ENCODE data around the gene ZFAND5.

DNA sequence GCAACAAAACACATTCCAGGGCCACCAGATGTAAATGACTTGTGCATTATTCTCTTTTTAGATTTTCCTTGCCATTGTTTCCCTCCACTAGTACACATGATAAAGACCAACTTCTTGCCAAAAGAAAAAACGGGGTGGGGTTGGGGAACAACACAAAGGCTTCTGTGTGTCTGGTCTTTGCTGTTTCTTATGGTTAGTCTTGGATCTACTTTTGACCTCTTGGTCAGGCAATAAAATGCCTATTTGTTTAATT lies 56.6 kb upstream of the KLF9 start:
- PRO-cap: no peak

- PRO-cap: no peak
These were observed 60.0 kb upstream of the KLF9 start for GRCh38 chr9:70474181-70475215.

DNA sequence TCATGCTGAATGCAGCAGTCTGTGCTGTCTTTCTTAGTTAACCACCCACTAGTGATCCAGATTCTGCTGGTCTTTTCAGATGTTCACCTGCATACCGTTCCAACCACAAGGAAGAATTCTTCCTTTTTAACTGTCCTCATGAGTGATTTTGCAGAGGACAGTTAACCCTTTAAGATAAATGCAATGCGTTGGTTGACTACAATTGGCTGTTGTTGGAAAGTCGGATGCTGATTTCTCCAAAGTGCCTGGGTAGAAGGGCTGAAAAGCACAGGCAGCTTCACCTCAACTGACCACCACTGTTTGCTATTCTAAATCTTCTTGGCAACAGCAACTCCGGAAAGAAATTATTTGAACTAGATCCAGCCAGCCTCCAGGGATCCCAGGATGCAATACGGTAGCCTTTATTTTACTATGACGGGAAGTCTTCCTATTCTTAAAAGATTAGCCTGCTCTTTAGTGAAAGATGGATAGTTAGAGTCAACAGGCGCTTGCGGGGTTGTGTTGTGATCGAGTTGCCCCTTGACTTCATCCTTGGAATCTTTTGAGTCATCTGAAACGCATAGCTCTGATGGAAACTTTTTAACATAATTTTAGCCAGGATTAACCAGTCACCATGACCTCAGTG lies 78.5 kb upstream of the KLF9 start:
- PRO-cap: no peak

DNA sequence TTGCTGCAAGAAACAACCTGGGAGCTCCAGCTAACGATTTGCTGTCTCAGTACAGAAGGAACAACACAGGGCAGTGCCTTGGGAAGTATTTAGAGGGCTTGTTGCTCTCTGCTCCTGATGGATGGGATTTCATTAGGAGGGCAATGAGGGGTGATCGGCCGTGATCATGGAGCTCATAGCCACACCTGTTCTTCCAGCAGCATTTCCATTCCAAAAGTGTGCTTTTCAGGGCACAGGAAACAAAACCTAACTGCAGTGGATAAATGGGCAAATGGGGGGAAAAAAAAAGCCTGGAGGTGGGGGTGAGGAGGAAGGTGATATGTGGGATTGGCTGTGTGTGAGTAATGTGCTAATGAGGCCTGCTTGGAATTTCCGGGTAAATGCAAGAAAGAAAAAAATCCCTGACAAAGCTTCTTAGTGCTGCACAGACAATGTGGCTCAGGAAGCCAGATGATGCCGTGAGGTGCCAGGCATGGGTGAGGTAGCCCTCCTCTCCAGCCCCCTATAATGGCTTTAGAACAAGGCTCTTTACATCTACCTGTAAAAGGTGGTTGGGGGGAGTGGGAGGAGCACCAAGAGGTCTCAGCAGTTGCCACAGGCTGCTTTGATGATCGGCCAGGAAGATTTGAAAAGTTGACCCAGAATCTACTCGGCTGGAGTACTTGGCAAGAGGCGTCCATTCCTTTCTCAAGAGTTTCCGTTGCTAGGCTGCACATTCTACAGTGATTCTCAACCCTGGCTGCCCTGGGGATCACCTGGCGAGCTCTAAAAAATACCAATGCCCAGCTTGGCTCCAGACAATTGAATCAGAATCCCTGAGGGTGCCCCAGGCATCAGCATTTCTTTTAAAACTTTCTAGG lies 139.6 kb upstream of the KLF9 start:
- PRO-cap: no peak

DNA sequence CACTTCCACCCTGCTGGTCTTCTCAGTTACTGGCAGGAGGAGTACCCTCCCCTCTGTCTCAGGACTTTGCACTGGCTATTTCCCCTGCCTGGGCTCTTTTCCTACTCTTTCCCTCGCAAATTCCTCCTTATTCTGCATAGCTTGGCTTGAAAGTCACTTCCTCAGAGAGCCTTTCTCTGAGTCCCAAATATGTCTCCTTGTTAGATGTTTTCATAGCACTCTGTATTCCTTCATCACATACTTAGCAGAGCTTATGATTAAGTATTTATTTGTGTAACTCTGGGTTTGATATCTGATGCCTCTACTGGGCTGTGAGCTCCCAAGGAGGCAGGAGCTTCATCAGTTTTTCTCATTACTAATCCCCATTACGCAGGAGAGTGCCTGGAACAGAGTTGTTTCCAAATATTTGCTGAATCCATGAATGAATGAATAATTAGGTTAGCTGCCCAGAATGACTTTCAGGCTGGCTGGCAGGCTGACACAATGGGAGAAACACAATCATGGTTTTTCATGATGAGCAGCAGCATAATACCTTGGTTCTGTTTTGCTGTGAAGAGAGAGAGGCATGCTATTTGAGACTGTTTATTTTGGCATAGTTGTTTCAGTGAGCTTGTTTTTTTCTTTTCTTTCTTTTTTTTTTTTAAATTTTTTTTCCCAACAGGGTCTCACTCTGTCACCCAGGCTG lies 160.0 kb upstream of the KLF9 start:
- PRO-cap: no peak

- PRO-cap: no peak
These were observed 175.4 kb upstream of the KLF9 start for GRCh38 chr9:70589551-70590500.

- PRO-cap: no peak
These were observed 180.1 kb upstream of the KLF9 start for GRCh38 chr9:70594581-70594916.

- PRO-cap: no peak
These were observed 252.6 kb downstream of the TRPM3 start for GRCh38 chr9:70868419-70869639.

- PRO-cap: no peak
These were observed 87.6 kb downstream of the CEMIP2 start for GRCh38 chr9:71680598-71681138.

DNA sequence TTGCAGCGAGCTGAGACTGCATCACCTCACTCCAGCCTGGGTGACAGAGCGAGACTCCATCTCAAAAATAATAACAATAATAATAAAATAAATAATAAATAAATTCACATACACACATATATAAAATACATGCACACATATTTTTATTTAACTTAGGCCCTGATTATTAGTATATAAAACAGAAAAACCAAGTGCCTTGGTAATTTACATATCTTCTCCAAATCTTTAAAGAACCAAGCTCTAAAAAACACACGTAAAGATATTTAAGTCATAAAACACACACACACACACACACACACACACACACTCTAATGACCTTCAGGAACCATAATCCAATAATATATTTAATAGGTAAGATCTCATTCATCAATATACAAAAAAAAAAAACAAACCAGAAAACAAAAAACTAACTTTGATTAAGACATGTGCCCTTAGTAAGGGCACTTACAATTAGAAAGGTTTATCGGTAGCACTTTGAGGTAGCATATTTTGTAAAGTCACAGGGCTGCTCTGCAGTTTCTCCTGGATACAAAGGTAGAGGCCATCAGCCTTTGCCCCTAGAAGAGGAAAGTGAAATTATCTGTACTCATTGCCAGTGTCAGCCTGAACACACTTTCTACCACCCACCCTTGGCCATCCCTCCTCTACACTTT lies 84.9 kb downstream of the CEMIP2 start:
- PRO-cap: no peak

DNA sequence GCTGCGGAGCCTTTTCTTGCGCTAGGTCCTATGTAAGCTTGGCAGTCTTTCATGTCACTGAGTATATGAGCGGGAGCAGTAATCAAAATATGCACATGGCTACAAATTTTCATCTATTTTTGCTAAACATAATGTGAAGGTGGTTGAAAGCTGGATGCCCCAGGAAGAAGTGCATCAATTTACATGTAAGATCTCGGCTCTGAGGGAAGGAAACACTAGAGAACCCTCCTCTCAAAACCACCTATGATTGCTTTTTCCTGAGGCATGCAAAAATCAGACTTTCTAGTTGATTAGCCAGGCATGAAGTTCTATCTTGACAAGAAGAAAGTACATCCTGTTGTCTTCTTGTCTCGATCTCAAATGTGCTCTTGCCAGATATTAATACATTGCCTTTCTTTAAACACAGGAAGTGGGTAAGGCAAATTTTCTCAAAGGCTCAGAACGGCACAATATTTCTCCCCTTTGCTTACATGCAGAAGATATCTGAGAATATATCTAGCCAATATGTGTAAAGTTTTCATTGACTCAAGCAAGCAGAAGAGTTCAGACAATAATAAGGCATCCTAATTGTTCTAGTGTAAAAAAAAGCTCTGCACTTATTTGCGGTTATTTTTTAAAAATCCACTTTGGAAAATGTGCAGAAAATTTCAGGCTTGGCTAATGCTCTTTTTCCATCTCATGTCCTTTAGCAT lies 27.1 kb upstream of the CEMIP2 start:
- PRO-cap: no peak

DNA sequence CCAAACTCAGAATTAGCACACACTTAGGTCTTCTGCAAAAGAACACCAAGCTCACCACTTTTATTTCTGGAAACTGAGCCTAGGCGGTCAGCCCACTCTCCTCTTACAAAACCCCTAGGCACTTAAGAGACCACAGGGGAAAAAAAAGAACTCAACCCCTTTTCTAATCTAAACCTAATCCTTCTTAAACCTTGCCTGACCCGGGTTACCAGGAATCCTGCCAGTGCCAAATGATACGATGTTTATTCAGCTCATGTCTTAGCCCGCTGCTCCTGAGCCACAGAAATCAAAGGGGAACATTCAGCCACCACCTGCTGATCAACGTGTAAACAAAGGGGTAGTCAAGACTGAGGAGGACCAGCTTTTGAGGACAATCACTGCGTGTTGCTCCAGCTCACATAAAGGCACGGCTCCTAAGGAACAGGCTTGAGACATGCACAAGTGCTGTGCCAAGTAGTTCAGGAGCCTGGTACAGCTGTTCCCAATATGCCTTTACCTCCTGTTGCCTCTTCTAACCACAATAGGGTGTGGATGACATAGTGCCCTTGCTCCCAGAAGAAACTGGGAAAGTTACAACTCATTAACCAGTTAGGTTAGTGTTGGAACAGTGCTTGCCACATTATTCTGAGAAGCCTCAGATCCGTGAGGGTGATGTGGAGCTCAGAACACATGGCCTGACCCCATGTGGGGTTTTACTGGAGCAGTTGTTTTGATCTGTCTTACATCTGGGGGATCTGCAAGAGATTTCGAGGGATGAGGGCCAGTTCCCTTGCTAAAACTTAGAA lies 49.3 kb downstream of the ZFAND5 start:
- PRO-cap: no peak

DNA sequence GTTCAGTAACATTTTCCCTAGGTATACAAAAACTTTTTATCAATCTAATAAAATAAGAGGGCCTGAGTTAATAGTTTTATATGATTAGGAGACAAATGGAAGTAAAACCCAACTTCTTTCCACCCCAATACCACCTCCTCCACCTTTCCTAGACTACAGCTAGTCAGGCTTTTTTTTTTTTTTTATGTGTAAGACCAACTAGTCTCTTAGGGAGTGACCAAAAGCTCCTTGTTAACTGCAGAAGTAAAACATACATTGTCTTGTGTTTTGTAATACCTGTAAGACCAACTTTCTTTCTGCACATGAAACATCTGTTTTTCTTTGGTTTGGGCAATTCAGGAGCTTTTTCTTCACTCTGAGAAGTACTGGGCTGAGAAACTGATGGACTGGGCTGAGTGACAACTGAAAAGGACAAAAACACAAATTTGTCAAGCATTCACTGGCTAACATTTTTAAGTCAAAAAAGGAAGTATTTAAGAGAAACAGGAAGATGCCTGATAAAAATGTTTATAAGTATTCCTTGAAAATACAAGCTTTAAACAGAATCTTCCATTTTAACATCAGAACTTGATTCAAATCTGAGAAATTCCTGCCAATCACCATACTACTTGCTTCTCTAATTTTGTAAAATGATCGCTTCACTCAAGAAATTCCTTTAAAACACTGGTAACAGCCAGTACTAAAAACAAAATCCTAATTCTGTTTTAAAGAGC lies 8.2 kb downstream of the ZFAND5 start:
- PRO-cap: no peak

DNA sequence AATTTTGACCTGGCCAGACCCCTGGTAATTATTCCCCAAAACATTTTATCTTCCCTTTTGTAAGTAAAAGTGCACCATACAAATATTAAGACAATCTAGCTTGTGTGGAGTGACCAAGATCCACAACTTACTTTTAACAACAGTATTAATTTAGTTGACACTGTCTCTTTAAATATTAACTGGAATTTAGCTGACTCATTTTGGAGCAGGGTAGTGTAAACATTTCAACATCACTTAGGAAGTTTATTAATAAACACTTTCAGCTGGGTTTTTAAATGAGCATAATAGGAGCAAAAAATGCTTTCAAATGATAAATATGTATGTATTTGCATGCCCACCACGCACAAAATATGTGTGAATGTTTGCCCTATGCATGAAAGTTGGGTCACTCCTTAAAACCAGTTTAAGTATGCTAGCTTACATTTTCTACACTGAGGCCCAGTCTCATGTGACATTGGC lies 3.0 kb downstream of the ZFAND5 start:
- PRO-cap: no peak

- PRO-cap: bidirectional peak, plus-strand start at chr9:72365354, minus-strand start at chr9:72365208
These were observed at the start of gene ZFAND5 for GRCh38 chr9:72365066-72365548. ZFAND5 (minus strand) TSS chr9:72365208.

DNA sequence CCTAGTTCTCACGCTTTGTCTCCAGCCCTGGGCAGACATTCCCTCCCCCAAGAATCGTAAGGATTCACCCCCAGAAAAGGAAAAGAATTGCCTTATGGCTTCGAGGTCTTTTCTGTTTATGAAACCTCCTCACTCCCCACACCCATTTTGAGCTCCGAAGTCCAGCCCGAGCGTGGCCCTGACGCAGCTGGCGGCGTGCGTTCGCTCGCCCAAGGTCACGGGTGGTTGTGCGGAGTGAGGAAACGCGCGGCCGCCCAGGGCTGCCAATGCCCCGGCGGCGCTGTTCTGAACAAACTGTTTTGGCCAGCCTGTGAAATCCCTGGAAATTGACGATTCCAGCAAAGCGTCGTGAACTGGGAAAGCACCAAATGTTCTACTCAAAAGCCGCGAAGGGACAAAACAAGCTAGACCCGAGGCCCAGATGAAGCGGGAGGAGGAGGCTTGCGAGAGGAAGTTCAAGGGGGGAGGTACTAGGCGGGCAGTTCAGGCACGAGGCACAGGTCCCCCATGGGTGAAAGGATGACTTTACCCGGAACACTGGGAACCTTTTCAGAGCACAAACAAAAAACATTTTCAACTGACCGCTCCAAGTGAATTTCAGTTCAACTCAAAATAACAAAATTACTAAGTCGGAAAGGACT lies 661 bp upstream of the ZFAND5 start:
- PRO-cap: no peak

- PRO-cap: no peak
These were observed 44.4 kb upstream of the TMC1 start for GRCh38 chr9:72476978-72477494.

- PRO-cap: no peak
These were observed 43.1 kb downstream of the TMC1 start for GRCh38 chr9:72564490-72564939.

DNA sequence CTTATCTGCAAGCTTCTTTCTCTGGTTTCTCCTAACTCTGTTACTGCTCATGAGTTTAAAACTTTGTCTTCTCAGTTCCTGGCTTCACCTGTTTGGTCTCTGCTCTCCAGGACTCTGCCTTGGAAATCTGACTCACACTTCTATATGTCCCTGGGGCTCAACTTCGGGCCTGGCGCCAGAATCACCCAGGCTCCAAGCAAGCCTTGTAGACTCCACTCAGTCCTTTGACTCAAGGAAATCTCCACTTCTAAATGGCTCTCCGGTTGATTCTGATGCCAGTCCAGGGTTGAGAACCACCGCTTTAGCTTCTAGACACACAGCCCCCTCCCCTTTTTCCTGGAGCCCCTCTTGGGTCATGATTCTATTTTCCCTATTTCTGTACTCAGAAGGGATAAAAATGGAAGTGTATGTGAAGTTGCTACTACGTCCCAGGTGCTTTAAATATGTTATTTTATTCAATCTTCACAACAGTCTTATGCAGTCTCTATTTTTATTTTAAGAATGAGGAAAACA lies 57.9 kb downstream of the TMC1 start:
- PRO-cap: no peak

GRCh38 chr9:72585753-72586271 lies 64.4 kb downstream of the TMC1 start:
- PRO-cap: no peak

All from SP-49 (cell line).